Cytotoxic T cell (primary cell): Measurements from ENCODE around the gene ASMT.

GRCh38 chrX:261905-262415 is 19.2 kb upstream of the PLCXD1 start:
- PRO-cap, 2 experiments, result no peak in any of the 2 experiments

DNA sequence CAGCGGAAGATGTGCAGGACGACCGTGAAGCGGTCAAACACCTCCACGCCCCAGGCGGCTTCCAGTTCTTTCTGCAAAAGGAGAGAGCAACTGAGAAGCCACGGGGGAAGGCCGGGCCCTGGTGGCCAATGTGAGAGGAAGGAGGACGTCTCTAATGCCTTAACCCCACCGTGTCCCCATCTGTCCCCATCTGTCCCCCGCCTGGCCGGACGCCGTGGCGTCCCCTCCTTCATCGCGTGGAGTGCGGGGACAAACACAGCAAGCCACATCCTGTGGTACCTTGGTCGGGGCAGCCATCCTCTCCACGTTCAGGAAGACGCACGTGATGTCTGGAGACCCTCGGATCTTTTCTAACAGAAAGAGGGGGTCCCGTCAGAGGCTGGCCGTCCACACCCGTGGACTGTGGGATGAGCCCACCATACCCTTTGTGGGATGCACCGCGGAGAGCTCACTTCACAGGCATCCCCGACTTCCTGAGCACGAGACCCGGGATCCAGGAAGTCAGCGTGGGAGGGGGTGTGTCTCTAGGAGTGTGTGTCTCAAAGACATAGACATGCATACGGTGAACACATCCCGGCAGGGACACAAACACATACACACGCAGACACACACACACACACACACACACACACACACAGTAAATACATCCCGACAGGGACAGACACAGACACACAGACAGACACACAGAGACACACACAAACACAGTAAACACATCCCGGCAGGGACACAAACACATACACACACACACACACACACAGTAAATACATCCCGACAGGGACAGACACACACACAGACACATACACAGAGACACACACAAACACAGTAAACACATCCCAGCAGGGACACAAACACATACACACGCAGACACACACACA is 3.4 kb downstream of the GTPBP6 start:
- PRO-cap, 2 experiments, result no peak in any of the 2 experiments

- PRO-cap, 2 experiments, result no peak in any of the 2 experiments
Observed at GRCh38 chrX:371243-371787, 15.4 kb downstream of the PPP2R3B start.

DNA sequence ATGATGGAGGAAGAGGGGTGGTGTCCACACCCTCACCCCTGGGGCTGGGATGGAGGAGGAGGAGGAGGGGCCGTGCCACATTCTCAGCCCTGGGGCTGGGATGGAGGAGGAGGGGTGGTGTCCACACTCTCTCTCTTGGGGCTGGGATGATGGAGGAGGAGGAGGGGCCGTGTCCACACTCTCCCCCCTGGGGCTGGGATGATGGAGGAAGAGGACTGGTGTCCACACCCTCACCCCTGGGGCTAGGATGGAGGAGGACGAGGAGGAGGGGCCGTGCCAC is 231.7 kb downstream of the CRLF2 start:
- PRO-cap, 2 experiments, result no peak in any of the 2 experiments

GRCh38 chrX:1108600-1109339 is 103.7 kb downstream of the CRLF2 start:
- PRO-cap, 2 experiments, result no peak in any of the 2 experiments

DNA sequence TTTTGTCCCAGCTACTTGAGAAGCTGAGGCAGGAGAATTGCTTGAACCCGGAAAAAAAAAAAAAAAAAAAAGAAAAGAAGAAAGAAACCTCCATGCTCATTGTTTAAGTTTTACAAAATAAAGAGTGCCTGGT is 215 bp downstream of the CRLF2 start:
- PRO-cap, 2 experiments, result no peak in any of the 2 experiments

- PRO-cap, 2 experiments, result no peak in any of the 2 experiments
Observed at GRCh38 chrX:1361761-1362781, 25.5 kb downstream of the IL3RA start.

- PRO-cap, 2 experiments, result no peak in any of the 2 experiments
Observed at GRCh38 chrX:1398787-1399365, 7.0 kb upstream of the SLC25A6 start.

GRCh38 chrX:1454105-1454566 is 1.4 kb upstream of the ASMTL start:
- PRO-cap, 2 experiments, result peak in 1 of 2 experiments; most common plus-strand start chrX:1454428 (in 1)

GRCh38 chrX:1493307-1493878 is 40.7 kb upstream of the ASMTL start:
- PRO-cap, 2 experiments, result no peak in any of the 2 experiments

DNA sequence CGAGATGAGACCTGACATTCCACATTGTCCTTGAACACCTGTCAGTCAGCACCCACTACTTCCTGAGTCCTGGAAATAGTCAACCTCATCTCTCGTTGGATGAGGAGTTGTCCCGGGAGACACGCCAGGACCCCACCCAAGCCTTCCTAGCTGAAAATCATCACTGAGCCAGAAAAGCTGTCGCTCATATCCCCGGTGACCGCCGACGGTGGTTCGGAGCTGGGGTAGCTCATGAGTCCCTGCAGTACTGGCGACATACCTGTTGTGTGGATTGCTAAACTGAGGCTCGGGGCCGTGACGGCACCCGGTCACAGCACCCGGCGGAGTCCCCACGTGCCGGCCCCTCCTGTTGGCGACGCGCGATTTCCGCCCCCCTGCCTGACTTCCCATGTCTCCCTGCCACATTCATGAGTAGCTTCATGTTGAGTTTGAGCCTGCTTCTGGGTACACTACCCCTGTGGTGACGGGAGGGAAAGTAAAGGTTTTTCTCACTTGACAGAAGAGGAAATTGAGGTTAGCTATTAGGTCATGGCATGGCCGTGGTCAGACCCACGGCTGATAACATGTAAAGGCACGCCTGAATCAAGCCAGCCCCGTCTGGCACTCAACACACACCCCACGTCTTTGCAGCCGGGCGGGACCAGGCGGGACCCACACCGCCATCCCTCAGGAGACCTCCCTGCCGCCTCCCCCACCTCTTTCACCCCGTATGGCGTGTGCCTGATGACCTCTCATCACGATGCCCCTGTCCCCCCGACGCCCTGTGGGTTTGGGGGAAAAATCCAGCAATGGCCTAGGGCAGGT is 29.5 kb downstream of the P2RY8 start:
- PRO-cap, 2 experiments, result peak in 2 of 2 experiments; most common plus-strand start position 420 of the sequence (in 2); most common minus-strand start position 207 of the sequence (in 1)

- PRO-cap, 2 experiments, result no peak in any of the 2 experiments
Observed at GRCh38 chrX:1595111-1595843, 3.9 kb downstream of the AKAP17A start.

- PRO-cap, 2 experiments, result peak in 1 of 2 experiments; most common plus-strand start chrX:1601701 (in 1)
Observed at GRCh38 chrX:1601320-1602640, 10.4 kb downstream of the AKAP17A start.

GRCh38 chrX:1614817-1615265 is at the start of gene ASMT:
Gene ASMT (plus strand): TSS chrX:1615059.
- PRO-cap, 2 experiments, result no peak in any of the 2 experiments

GRCh38 chrX:2463911-2464358 is 36.8 kb downstream of the DHRSX start:
- PRO-cap, 2 experiments, result no peak in any of the 2 experiments

GRCh38 chrX:2889560-2890117 is 39.5 kb downstream of the ARSD start:
- PRO-cap, 2 experiments, result no peak in any of the 2 experiments

DNA sequence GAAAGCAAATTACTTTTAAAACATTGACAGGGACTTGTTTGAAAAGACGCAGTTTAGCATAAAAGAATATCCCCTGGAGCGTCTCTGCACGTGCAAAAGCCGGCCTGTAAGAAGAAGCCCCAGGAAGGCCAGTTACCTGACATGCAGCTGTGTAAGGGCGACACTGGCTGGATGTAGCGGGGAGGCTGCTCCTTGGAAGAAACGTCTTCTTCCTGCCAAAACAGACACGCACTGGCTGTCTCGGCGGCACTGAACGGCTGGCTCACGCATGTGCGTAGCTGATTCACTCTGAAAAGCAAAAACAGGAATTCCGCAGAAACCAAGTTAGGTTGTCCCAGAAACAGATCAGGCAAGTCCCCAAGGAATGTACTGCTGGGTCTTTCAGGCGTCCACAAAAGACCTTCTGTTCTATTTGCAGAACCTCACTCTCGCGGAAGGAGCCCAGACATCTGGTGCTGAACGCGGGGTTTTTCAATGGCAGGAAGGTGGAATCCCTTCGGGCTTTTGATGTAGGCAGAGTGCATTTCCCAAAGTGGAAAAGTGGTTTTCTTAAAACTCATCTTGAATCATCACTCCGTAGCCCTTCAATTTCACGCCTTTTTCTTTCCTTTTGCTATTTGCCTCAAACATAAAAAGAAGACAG is 4.0 kb upstream of the ARSL start:
- PRO-cap, 2 experiments, result no peak in any of the 2 experiments

GRCh38 chrX:3711929-3712914 is 1.2 kb downstream of the PRKX start:
- PRO-cap, 2 experiments, result peak in 2 of 2 experiments; most common plus-strand start chrX:3712799 (in 2); most common minus-strand start chrX:3712223 (in 1)

DNA sequence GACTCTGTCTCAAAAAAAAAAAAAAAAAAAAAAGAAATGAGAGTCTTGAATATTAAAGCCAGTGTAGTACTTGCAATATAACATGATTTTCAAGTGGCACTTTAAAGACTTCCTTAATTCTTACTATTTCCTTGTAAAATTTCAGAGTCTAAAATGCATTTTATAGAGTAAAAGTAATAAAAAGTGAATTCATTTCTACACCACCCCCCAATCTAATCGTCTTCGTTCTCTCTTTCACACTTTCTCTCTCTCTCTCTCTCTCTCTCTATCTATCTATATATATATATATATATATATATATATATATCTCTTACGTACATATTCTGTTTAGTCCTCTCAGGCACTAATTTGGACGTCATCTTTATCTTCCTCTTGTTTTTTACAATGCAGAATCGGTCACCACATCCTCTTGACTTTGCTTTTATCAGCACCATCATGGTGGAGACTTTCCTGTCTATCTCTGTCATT is 30.1 kb upstream of the PRKX start:
- PRO-cap, 2 experiments, result no peak in any of the 2 experiments

GRCh38 chrX:3817325-3818130 is 104.1 kb upstream of the PRKX start:
- PRO-cap, 2 experiments, result no peak in any of the 2 experiments